Omental fat pad (tissue), 4 donors: ENCODE data around the gene SERPINA6.

GRCh38 chr14:93132299-93132898, 16.7 kb upstream of the ITPK1 start:
- PRO-cap: no peak
- RAMPAGE, long total RNA, 4 experiments: no peak in any of the 4 experiments

DNA sequence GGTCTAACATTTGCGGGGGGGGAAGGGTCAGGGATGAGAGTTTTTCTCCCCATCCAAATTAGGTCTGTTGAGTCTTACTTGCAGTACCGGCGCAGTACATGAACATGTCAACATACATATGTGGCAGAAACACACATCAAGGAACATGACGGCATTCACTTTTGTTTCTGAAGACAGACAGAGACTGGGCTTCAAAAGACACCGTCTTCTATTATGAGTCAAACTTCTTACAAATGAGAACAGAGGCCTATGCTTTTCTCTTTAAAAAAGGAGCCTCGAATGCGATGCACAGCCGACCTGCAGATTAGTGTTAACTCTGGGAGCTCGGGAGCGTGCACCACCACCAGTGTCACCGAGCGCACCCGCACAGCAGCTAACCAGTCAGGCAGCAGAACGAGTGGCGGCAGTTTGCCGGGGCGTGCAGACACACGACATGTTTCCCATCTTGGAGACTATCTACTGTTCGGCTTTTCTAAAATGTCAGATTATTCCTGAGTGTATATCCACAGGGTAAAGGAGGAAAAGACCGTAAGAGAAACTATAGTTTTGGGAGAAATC, 32.9 kb downstream of the UBR7 start:
- PRO-cap: no peak
- RAMPAGE, long total RNA, 4 experiments: no peak in any of the 4 experiments

- PRO-cap: no peak
- RAMPAGE, long total RNA, 4 experiments: no peak in any of the 4 experiments
Observed at GRCh38 chr14:93311632-93312274, 21.1 kb downstream of the BTBD7 start.

- PRO-cap: no peak
- RAMPAGE, long total RNA, 4 experiments: no peak in any of the 4 experiments
Observed at GRCh38 chr14:93431056-93431340, 259 bp downstream of the UNC79 start.

DNA sequence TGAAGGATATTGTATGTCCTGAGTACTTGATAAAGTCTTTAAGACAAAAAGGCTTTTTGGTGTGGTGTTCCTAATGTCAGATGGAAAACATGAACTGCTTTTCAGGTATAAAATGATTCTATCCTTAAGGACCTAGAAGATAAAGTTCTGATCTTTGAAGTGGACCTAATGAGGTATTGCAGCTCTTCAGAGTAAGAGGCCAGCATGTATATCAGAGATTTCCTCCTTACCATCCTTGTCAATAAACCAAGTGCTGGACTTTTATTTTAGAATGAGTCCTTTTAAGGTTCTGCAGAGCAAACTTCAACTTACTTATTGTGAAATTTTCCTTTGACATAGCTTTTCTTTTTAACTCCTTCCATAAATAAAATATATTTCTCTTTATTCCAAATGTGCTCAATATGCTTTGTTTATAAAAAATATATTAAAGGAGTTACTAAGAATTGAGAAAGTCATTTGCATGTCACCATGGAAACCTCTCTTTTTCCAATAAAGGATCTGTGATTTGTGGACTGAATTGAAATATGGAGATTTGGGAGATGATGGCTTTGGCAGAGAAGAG, 50.2 kb downstream of the UNC79 start:
- PRO-cap: no peak
- RAMPAGE, long total RNA, 4 experiments: no peak in any of the 4 experiments

DNA sequence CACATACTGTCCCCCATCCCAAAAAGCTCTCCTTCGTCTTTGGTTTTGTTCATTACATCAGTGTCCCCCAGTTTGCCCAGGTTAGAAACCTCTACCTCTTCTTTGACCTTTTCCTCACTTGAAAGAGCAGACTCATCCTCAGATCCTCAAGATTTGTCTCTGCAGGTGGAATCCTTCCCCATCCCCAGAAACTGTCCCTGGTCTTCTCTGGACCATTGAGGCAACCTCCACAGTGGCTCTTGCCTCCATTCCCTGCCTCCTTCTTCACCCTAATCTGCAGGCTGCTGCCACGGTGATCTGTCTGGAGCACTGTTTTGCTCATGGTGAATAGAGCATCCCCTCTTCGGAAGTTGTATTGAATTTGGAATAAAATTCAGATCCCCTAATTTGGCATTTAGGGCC, 85.6 kb downstream of the PRIMA1 start:
- PRO-cap: no peak
- RAMPAGE, long total RNA, 4 experiments: no peak in any of the 4 experiments

- PRO-cap: no peak
- RAMPAGE, long total RNA, 4 experiments: no peak in any of the 4 experiments
Observed at GRCh38 chr14:93824533-93824777, 36.2 kb upstream of the PRIMA1 start.

DNA sequence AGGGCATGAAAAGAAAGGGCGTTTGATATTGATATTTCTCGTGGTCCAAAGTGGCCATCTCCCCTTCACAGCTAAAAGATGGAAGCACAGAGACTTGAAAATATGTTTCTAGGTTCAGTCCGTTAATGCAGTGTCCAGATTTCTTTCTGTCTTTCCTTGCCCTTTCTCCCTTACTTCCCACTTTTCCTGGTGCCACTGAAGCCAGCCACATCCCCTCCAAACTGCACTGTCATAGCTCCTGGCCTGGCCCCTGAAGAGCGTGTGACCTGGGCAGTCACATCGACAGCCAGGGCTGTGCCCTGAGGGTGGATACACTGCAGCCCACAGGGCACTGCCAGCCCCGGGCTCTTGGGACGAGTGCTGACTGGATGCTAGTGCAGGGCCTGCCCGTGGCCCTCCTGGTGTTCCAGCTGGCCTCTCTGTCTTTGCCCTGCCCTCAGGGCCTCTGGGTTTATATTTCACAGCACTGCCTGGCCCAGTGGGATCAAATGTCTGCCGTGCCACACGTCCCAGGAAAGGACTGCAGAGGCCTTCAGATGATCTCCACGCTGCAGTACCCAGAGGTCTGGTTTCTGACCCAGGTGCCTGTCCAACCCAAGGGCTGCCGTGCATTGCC, 10.2 kb upstream of the CCDC197 start:
- PRO-cap: no peak
- RAMPAGE, long total RNA, 4 experiments: no peak in any of the 4 experiments

DNA sequence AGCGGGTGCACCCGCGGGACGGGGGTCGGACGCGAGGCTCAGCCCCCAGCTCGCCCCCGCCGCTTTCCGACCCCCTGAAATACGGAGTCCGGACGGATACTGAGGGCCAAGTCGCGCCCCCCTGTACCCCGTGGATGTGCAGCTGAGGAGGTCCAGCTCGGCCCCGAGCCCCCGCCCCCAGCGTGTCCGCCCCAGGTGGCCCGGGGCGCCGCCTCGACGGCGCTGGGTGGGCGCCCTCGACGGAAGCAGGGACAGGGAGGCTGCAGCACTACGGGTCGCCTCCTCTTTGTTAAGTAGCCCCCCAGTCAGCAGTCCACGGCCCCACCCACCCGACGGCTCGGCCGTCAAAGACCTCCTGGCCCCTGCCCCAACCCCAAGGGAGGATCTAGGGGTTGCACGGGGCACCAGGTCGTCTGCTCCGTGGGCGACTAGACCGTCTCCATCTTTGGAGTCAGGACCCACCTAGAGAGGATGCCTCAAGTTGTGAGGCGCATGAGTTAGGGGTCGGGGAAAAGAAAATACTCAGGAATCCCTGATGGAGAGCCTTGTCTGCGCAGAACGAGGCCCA, 552 bp downstream of the OTUB2 start:
- PRO-cap: no peak
- RAMPAGE, long total RNA, 4 experiments: no peak in any of the 4 experiments

GRCh38 chr14:94054308-94054591, 26.8 kb downstream of the DDX24 start:
- PRO-cap: no peak
- RAMPAGE, long total RNA, 4 experiments: no peak in any of the 4 experiments

GRCh38 chr14:94056484-94057157, 24.4 kb downstream of the DDX24 start:
- PRO-cap: no peak
- RAMPAGE, long total RNA, 4 experiments: no peak in any of the 4 experiments

DNA sequence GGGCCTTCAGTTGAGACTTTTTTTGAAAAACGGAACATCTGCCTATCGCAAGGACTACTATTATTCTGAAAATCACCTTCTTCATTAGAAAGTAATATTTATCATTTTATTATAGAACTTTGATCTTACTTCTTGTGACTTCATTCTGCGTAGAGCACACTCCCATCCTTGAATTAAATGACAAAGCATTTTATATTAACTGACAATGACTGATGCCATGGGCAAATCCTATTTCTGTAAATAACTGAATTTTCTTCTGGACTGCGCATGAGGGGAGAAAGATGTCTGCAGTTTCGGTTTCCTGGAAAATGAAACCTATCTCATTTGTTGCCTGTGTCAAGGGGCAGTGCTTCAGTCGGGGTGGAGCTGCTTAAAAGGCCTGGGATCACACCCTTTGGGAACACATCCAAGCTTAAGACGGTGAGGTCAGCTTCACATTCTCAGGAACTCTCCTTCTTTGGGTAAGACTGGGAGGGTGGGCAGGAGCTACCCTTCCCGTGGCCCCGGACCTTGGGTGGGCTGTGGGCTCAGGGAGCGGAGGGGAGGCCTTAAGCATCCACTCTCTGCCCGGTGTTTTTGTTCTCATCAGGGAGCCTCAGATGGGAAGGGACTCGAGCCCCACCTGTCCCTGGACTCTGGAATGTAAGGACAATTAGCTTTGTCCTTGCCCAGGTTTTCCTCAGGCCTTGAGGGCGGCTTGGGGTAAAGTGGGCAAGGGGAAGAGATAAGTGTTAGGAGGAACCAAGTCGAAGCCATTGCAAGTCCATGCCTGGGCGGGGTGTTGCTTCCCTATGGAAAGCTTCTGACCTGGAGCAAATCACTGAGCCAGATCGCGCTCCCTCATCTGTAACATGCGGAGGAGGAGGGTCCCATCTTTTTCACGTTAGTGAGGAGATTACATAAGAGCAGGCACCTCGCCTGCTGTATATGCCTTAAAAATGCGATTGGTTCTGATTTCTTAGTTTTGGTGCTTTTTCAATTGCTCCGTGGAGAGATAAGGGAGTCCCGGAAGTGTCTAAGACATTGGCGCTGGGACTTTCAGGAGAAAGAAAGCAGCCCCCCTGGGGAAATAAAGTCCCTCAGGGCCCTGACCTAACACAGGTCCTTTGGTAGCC, 18.7 kb downstream of the IFI27L2 start:
- PRO-cap: unidirectional peak, plus-strand start at position 400 of the sequence
- RAMPAGE, long total RNA, 4 experiments: start-site peak on the plus strand in 3 of 4 experiments, centred at positions 400 to 417 of the sequence, 71 to 1,559 reads per replicate

- PRO-cap: no peak
- RAMPAGE, long total RNA, 4 experiments: no peak in any of the 4 experiments
Observed at GRCh38 chr14:94162085-94162301, 12.1 kb upstream of the PPP4R4 start.

GRCh38 chr14:94289937-94290756, 2.9 kb downstream of the SERPINA10 start:
- PRO-cap: no peak
- RAMPAGE, long total RNA, 4 experiments: no peak in any of the 4 experiments

- PRO-cap: no peak
- RAMPAGE, long total RNA, 4 experiments: no peak in any of the 4 experiments
Observed at GRCh38 chr14:94312606-94313367, 10.3 kb downstream of the SERPINA6 start.

DNA sequence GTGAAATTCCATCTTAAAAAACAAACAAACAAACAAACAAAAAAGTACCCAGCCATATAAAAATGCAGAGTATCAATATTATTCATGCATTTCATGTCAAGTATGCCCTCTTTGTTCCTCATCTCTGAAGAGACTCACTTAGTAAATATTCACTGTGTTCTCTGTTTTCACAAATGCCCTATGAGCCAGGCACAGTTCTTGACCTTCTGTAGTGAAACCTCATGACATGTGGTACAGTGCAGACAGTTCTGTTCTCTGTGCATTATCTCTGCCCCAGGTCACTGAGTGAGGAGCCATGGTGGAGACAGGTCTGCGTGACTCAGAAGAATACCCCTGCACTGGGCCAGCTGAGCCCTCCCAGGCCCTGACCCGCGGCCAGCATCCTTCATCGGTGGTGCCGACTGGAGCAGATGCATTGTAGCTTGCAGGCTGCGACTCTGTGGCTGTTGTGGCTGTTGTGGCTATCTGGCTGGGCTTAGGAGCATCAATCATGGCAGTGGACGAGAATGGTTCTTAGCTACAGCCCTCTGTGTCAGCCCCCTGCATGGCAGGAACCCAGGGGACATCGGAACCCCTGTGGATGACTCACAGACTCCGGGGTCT, 539 bp downstream of the SERPINA6 start:
- PRO-cap: no peak
- RAMPAGE, long total RNA, 4 experiments: no peak in any of the 4 experiments

- PRO-cap: no peak
- RAMPAGE, long total RNA, 4 experiments: no peak in any of the 4 experiments
Observed at GRCh38 chr14:94323099-94323658, at the start of gene SERPINA6. SERPINA6 (minus strand) TSS chr14:94323336.

DNA sequence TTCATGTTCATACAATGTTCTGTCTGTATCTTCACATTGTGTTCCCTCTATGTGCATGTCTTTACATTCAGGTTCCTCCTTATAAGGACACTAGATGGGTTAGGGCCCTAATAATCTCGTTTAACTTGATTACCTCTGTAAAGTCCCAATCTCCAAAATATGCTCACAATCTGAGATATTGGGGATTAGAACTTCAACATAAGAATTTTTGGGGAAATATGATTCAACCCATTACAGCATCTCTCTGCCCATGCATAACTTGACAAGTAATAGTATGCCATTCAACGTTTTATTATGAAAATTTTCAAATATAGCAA, 30.6 kb upstream of the SERPINA6 start:
- PRO-cap: no peak
- RAMPAGE, long total RNA, 4 experiments: no peak in any of the 4 experiments

DNA sequence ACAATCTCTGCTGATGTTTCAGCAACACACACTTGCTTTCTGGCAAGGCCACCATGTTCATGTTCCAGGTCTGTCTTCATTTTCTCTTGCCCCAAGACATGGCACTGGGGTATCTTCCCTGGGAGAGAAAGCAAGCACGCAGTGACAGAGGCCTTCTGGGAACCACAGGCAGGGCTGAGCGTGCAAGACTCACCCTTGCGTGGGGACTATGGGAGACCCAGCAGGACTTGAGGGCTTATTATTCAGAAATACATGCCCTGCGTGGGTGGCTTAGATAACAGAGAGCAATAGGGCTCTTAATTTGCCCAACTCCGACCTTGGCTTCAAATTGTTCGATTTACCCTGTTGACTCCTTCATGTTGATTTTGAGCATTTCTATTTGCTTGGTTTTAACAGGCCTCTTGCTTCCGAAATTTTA, 5.0 kb upstream of the SERPINA1 start:
- PRO-cap: no peak
- RAMPAGE, long total RNA, 4 experiments: no peak in any of the 4 experiments

GRCh38 chr14:94411686-94412157, 23.3 kb upstream of the SERPINA1 start:
- PRO-cap: no peak
- RAMPAGE, long total RNA, 4 experiments: no peak in any of the 4 experiments